Mammary epithelial cell (primary cell): ENCODE data around the gene ABHD17C.

- CAGE, long polyA plus RNA = no peak
- RRBS = no CpG with 5 or more reads among the region's 4 CpGs
These were observed 22.0 kb downstream of the ZFAND6 start for GRCh38 chr15:80081140-80082142.

GRCh38 chr15:80129780-80130348 is 22.9 kb upstream of the FAH start:
- CAGE, long polyA plus RNA = no peak

DNA sequence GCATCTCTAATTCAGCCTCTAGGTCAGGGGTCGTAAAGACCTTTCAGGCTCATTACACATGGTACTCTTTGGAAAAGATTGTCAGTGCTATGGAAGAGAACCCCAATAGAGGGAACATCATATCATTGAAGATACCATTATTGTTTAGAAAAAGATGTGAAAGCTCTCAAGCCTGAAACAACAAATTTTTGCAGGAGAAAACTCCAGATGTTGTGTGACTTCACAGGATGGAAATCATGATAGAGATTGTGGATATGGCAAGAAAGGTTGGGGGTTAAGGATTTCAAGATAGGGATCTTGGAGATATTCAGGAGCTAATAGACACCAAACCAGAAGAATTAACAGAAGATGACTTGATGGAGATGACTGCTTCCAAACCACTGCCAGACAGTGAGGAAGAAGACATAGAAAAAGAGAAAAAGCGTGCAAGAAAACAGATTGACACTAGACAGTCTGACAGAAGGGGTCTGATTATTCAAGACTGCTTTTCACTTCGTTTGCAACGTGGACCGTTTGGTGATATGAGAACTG is 18.3 kb upstream of the FAH start:
- CAGE, long polyA plus RNA = no peak
- RRBS = no CpG with 5 or more reads among the region's 5 CpGs

- CAGE, long polyA plus RNA = no peak
- RRBS = no CpG with 5 or more reads among the region's 12 CpGs
These were observed 7.0 kb downstream of the FAH start for GRCh38 chr15:80159621-80160388.

DNA sequence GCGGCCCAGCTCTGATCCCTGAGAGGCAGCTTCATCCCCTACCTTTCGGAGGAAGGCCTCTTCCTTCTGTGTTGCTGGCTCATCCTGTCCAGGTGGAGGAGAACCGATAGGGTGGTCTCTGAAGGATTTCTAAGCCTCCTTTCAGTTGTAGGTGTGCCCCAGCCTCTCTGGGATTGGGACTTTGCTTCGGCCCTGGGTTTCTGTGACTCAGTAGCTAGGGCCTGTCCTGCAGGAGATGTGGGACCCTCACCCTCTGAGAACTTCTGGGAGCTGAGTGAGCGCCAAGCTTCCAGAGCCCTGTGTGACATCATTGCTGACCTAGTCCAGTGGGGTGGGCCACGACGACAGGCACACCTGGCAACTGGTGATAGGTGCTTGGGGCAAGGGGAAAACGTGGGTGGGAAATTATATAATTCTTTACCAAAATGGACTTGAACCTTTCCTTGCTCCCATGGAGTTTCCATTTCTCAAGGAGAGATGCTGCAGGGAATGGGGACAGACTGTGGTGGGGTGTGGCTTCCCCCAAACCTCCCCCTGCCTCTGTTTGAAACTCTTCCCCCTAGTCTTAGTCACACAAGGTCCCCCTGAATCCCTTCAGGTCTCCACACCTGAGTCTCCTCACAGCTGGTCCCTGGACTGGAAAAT is 62.5 kb upstream of the ARNT2 start:
- CAGE, long polyA plus RNA = no peak
- RRBS = no CpG with 5 or more reads among the region's 8 CpGs

DNA sequence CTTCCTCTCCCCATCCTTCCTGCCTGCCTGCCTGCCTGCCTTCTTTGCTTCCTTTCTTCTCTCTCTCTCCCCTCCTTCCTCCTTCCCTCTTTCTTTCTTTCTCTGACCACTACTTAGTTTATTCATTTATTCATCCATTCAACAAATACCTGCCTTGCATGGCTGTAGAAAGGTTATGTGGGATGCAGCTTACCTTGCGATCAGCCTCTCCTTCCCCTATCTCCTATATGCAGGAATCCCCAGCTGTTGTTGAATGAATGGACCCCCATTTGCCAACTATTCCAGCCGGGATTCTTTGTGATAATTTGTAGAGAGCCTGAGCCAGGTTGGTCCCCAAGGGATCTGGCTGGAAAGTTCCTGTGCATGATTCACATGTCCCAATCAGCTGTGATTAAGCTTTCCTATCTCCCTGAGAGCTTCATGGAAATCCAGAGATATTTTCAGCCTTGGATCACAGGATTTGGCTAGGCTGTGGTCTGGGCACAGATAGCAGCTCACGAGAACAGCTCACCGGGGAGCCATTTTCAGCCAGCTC is 76.6 kb downstream of the ARNT2 start:
- CAGE, long polyA plus RNA = no peak
- RRBS = no CpG with 5 or more reads among the region's 4 CpGs

DNA sequence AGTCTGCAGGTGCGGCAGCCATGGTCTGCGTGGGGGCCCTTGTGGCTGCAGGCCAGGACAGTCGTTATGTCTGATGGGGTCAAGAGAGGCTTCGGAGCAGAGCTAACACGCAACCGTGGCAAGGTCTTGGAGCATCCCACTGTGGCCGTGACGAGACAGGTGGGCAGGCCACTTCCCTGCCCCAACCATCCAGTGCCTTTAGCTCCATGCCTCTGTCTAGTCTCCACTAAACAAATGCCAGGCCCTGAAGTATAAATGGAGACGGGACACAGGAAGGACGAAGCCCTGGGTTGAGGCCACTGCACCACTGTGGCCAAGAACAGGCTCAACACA is 112.0 kb upstream of the ABHD17C start:
- CAGE, long polyA plus RNA = no peak
- RRBS = no CpG with 5 or more reads among the region's 10 CpGs

GRCh38 chr15:80694764-80695491 is at the start of gene ABHD17C:
ABHD17C (plus strand) TSS chr15:80695310.
- CAGE, long polyA plus RNA = no peak
- RRBS = 1% methylated on average over 62 of the region's 102 CpGs

DNA sequence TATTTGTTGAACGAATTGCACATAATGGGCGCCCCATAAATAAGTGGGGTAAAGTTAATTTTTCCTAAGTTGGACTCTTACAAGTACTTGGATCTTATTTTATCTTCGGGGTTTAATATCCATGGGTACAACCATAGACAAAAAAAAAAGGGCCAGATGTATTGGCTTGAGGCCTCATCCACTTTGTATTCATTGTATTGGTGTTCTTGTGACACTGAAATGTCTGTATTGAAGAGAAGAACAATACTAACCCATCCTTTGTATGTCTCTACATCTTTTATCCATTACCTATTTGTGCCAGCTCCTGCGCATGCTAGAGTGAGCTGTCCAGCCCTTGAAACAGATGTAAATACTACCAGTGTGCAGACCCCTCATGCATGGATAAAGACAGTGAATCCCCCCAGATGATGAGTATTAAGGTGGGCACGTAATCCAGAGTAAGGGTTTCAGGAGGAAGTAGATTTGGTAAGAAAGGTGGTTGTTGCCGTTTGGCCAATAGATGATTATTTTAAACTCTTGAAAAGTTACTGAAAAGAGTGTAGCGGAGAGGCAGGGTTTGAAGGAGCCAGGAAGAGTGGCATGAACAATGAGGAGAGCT is 4.3 kb downstream of the ABHD17C start:
- CAGE, long polyA plus RNA = no peak
- RRBS = no CpG with 5 or more reads among the region's 7 CpGs

- CAGE, long polyA plus RNA = no peak
- RRBS = no CpG with 5 or more reads among the region's 4 CpGs
These were observed 20.1 kb downstream of the ABHD17C start for GRCh38 chr15:80715107-80715725.

DNA sequence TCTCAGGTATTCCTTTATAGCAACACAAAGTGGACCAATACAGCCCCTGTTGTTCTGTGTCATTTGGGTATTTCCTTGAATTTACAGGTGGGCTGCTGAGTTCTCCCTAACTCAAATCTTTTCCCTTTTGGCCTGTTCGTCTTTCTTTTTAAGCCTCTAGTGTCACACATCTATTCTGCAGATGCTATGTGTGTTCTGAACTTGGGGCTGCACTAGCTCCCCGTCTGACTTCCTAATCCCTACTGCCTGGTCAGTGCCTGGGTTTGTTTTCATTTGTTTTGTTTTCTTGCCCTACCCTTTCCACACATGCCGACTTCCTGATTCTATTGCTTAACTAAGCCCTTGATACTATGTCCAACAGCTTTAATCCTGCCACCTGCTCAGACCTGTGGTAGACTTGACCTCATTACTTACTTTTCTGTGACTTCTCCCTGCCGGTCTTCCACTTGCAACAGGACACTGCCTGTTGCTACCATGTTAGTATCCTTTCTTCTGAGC is 39.4 kb upstream of the CEMIP start:
- CAGE, long polyA plus RNA = no peak
- RRBS = no CpG with 5 or more reads among the region's 4 CpGs

GRCh38 chr15:80991317-80991913 is 1.8 kb upstream of the MESD start:
- CAGE, long polyA plus RNA = no peak
- RRBS = no CpG with 5 or more reads among the region's 6 CpGs

- CAGE, long polyA plus RNA = no peak
- RRBS = no CpG with 5 or more reads among the region's 8 CpGs
These were observed 20.4 kb upstream of the CFAP161 start for GRCh38 chr15:81113411-81114295.

GRCh38 chr15:81235117-81235670 is 38.5 kb downstream of the IL16 start:
- CAGE, long polyA plus RNA = no peak
- RRBS = no CpG with 5 or more reads among the region's 2 CpGs

DNA sequence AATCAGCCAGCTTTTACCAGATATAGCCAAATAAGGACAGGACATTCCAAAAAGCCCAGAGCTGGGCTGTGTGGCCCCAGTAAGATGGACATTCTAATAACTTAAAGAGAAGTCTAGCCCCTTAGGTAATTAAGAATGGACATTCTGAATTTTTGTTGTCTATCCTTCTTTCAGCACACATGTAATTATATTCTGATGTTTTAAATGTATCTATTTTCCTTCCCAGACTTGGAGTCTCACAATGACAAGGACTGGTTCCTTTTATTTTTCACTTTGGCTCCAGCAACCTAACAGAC is 48.1 kb downstream of the STARD5 start:
- CAGE, long polyA plus RNA = no peak

DNA sequence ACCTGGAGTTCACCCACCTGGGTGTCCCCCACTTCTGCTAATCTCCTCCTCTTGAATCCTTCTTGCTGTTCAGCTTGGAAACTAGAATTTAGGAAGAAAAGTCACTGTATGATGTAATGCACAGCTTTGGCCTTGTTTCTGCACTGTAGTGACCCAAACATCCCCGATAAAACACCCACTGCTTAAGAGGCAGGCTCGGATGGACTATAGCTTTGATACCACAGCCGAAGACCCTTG is 24.8 kb downstream of the STARD5 start:
- CAGE, long polyA plus RNA = no peak
- RRBS = no CpG with 5 or more reads among the region's 3 CpGs

- CAGE, long polyA plus RNA = no peak
- RRBS = no CpG with 5 or more reads among the region's 10 CpGs
These were observed 727 bp upstream of the STARD5 start for GRCh38 chr15:81324681-81325054.

- CAGE, long polyA plus RNA = no peak
- RRBS = no CpG with 5 or more reads among the region's 9 CpGs
These were observed 45.4 kb upstream of the TMC3 start for GRCh38 chr15:81419283-81419966.

GRCh38 chr15:81797781-81798073 is 248.1 kb downstream of the MEX3B start:
- CAGE, long polyA plus RNA = no peak
- RRBS = no CpG with 5 or more reads among the region's 9 CpGs

DNA sequence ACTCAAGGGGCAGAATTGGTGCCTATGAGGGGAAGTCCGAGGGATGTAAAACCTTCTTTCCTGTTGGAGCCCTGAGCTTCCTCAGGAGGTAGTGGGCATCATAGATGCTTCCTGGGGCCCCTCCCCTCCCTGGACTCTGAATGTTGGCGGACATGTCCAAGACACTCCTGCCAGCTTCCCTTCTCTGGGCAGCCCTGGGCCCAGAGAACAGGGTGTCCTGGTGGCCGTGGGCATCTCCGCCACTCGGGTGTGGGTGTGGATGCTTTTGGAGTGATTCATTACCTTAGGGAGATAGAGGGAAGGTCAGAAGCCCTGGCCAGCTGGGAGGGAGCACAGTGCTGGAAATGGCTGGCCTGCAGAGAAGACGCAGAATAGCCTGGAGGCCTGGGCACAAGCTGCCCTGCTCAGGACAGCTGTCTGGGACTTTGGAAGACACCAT is 37.6 kb downstream of the SAXO2 start:
- CAGE, long polyA plus RNA = no peak
- RRBS = no CpG with 5 or more reads among the region's 6 CpGs